Measurements from ENCODE around the genes COL4A6, AMMECR1, CAPN6, TRPC5OS and SLC6A14.

DNA sequence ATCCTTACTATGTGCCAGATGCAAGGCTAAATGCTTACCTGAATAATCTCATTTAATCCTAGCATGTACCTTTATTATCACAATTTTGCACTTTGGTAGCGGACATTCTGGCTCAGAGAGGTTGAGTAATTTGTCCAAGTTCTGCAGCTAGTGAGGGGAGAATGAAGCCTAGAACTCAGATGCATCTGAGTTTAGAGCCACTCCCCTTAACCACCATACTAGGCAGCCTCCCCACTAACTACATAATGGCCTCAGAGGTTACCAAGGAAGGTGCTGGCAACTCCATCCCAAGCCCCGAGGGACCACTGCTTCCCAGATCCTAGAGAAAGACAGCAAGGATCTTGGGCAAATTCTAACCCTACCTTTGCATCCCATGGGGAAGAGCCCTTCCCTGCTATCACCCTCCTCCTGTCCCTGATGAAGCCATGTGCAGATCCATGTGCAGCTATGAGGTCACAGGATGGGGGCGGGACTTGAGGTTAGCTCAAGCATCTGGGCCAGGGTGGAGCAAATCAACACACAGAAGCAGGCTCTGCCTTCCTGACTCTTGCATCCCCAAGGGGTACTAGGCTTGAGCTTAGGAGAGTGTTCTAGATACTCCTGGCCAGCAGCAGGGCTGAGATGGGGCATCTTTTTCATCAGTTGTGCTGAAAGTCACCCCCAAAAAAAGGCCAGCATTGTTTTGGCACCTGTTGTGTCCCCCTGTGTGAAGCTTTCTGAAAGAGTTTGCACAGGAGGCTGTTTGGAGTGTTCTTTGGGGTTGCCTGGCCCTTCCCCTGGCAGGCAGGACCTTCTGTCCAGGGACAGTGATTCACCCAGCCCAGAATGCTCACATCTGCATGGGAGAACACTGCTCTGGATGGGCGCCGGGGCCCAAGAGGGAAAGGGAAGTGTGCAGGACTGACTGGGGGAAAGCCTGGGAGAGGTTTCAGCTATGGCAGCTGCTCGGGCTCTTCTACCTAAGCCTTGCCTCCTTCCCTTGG, 50.7 kb downstream of the PRPS1 start:
- PRO-cap, 4 experiments: peak in 2 of 4 experiments; most common plus-strand start position 823 of the sequence (in 2); most common minus-strand start position 419 of the sequence (in 1)
- RAMPAGE, long total RNA, 2 experiments: start-site peak on the plus strand in 1 of 2 experiments, centred at position 542 of the sequence, 7 reads per replicate
- RRBS: no CpG with 5 or more reads among the region's 6 CpGs

DNA sequence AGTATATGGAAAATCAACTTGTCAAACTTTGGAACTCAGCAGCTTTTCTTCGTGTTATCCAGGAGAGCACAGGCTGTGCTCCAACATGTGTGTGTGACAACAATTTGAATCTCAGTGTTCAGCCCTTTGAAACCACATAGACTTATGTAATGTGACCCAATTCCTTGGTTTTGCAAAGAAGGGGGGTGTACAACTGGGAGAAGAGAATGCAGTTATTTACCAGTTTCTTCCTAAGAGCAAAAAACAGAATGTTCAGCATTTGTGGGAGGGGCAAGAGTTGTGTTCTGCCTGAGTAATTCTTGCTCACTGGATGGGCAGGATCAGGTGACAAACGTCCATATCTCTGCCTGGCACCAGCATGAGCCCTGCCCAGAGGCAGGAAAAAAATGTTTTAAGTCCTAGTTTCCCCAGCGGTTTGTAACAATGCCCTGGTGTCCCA, 72.0 kb downstream of the PRPS1 start:
- PRO-cap, 4 experiments: peak in 2 of 4 experiments; most common plus-strand start position 330 of the sequence (in 2); most common minus-strand start position 120 of the sequence (in 1)
- RAMPAGE, long total RNA, 2 experiments: no peak in any of the 2 experiments
- RRBS: no CpG with 5 or more reads among the region's 3 CpGs

GRCh38 chrX:107714272-107715095, 61.1 kb downstream of the TSC22D3 start:
- PRO-cap, 4 experiments: peak in 1 of 4 experiments; most common plus-strand start chrX:107714556 (in 1); most common minus-strand start chrX:107714412 (in 1)
- RAMPAGE, long total RNA, 2 experiments: no peak in any of the 2 experiments
- RRBS: no CpG with 5 or more reads among the region's 9 CpGs

GRCh38 chrX:107715096-107715394, 60.5 kb downstream of the TSC22D3 start:
- PRO-cap, 4 experiments: peak in 1 of 4 experiments; most common minus-strand start chrX:107715284 (in 1)
- RAMPAGE, long total RNA, 2 experiments: no peak in any of the 2 experiments
- RRBS: no CpG with 5 or more reads among the region's 3 CpGs

GRCh38 chrX:108438111-108438652, at the start of gene COL4A6:
Gene COL4A6 (minus strand): TSS chrX:108438422.
- PRO-cap, 4 experiments: peak in 4 of 4 experiments; most common plus-strand start chrX:108438541 (in 2); most common minus-strand start chrX:108438415 (in 2)
- RAMPAGE, long total RNA, 2 experiments: no peak in any of the 2 experiments
- RRBS: 17% methylated on average over 4 of the region's 16 CpGs

DNA sequence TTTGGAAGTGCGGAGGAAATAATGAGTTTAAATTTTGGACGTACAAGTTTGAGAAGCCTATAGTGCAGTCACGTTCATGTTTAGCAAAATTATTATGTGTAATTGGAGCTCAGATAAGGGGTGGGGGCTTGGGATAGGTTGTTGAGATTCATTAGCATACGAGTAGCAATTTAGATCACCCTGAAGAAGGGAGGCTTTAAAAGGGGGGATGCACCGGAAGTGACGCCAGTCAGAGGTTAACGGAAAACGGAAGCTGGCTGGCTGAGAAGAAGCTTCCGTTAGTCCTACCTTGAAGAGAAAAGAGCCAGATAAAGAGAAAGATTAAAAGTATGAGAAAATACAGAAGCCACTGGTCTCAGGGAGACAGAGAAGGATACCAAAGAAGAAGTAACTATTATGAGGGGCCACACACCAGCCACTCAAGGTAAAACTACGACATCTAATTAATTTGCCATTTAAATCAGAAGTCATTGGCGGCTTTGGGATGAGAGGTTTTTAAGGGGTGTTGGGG, 1.0 kb upstream of the NXT2 start:
- PRO-cap, 4 experiments: no peak in any of the 4 experiments
- RAMPAGE, long total RNA, 2 experiments: no peak in any of the 2 experiments
- RRBS: no CpG with 5 or more reads among the region's 11 CpGs

DNA sequence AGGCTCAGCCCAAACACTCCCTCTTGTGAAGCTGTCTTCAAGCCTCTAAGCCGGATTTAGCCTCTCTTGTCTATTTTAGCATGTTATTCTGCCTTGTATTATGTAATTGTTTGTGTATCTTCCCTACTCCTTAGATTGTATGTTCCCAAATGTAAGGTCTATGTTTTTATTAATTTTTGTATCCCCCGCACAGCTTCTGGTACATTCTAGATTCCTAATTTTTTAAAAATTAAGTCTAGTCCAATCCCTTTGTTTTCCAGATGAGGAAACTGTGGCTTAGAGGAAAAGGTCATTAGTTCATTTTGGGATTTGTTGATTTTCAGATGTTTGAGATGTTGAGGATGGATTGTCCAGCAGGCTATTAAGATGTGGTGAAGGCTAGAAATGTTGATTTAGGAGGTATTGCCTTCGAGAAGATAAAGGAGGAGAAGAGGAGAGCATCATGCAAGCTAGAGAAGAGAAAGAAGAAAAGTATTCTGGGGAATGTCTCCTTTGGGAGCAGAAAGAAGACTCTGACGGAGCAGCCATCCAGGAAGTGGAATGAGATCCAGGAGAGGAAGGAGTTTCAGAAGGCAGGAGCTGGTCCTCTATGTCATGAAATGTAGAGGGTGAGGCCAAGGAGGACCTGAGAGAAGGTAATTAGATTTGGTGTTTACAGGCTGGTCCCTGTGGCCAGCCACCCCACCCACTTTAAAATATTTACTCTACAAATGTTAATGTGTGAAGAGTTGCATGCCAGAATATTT, 17.3 kb downstream of the TMEM164 start:
- PRO-cap, 4 experiments: no peak in any of the 4 experiments
- RAMPAGE, long total RNA, 2 experiments: no peak in any of the 2 experiments
- RRBS: no CpG with 5 or more reads among the region's 4 CpGs

- PRO-cap, 4 experiments: no peak in any of the 4 experiments
- RAMPAGE, long total RNA, 2 experiments: no peak in any of the 2 experiments
- RRBS: no CpG with 5 or more reads among the region's 7 CpGs
These were observed 156.2 kb downstream of the TMEM164 start for GRCh38 chrX:110158915-110159628.

GRCh38 chrX:110317646-110318413, at the start of gene AMMECR1:
Gene AMMECR1 (minus strand): TSS chrX:110318085.
- PRO-cap, 4 experiments: peak in 4 of 4 experiments; most common plus-strand start chrX:110318248 (in 1); most common minus-strand start chrX:110318085 (in 2)
- RAMPAGE, long total RNA, 2 experiments: start-site peak on the minus strand in 1 of 2 experiments, at chrX:110317933-110317948 at its widest, 16 reads per replicate
- RRBS: 10% methylated on average over 23 of the region's 82 CpGs

DNA sequence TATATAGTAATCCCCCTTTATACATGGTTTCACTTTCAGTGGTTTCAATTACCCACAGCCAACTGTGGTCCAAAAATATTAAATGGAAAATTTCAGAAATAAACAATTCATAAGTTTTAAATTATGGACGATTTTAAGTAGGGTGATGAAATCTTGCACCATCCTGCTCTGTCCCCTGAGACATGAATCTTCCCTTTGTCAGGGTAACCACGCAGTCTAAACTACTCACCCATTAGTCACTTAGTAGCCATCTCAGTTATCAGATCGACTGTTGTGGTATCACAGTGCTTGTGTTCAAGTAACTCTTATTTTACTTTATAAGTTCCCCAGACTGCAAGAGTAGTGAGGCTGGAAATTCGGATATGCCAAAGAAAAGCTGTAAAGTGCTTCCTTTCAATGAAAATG, 5.4 kb downstream of the GNG5B start:
- PRO-cap, 4 experiments: no peak in any of the 4 experiments
- RAMPAGE, long total RNA, 2 experiments: no peak in any of the 2 experiments
- RRBS: no CpG with 5 or more reads among the region's 4 CpGs

DNA sequence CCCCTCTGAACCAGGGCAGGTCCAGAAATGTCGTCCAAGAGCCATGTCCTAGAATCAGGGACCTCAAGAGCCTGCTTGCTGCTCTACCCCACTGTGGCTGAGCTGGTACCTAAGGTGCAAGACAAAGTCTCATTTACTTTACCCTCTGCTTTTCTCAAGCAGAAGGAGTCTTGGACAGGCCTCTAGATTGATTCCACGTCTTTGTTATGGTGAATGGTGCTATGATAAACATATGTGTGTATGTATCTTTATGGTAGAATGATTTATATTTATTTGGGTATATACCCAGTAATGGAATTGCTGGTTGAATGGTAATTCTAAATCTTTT, 42.5 kb upstream of the TDGF1P3 start:
- PRO-cap, 4 experiments: no peak in any of the 4 experiments
- RAMPAGE, long total RNA, 2 experiments: no peak in any of the 2 experiments
- RRBS: no CpG with 5 or more reads among the region's 2 CpGs

GRCh38 chrX:111098791-111099198, 2.8 kb downstream of the PAK3 start:
- PRO-cap, 4 experiments: no peak in any of the 4 experiments
- RAMPAGE, long total RNA, 2 experiments: no peak in any of the 2 experiments
- RRBS: no CpG with 5 or more reads among the region's 22 CpGs

DNA sequence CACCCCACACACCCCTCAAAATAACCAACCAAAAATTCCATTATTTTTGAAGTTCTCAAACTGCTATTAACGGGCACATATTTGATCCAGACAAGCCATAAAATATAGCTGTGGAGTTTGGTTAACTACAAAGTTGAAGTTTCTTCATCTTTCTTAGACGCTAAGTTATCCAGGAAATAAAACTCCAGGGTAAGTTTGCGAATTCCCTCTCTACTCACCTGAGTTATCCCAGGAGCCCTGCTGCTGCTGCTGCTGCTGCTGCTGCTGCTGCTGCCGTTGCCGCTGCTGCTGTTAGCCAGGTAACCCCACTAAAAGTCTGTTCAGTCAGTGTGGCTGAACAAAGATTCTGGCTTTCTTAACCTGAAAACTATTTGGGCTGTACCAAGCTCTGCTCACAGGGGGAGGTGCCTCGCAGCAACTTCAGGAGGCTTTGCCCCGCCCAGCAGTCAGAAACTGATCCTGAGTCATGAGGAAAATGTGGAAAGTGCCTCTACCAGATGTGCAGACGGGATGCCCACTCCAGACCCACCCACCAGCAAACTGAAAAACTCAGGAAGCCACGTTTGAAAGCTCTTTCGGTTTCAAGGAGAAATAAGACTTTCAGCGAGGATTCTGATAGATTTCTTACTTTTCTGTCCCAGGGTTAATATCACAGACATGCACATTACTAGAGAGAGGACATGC, at the start of gene CAPN6:
TSS of gene CAPN6 (minus strand) at position 331 of the 684 bp plus-strand sequence.
- PRO-cap, 4 experiments: peak in 1 of 4 experiments; most common plus-strand start position 483 of the sequence (in 1); most common minus-strand start position 346 of the sequence (in 1)
- RAMPAGE, long total RNA, 2 experiments: start-site peak on the minus strand in 1 of 2 experiments, centred at position 331 of the sequence, 39 reads per replicate
- RRBS: no CpG with 5 or more reads among the region's 11 CpGs

DNA sequence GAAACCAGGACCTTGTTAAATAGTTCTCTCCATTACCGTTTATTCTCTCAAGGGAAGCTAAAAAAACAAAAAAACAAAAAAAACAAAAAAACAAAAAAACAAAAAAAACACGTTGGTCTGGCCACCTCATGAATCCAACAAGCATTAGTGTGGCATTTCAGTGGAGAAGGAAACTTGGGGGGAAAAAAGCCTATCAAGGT, 62.8 kb upstream of the ALG13 start:
- PRO-cap, 4 experiments: peak in 2 of 4 experiments; most common plus-strand start position 103 of the sequence (in 2)
- RAMPAGE, long total RNA, 2 experiments: no peak in any of the 2 experiments
- RRBS: no CpG with 5 or more reads among the region's 2 CpGs

- PRO-cap, 4 experiments: no peak in any of the 4 experiments
- RAMPAGE, long total RNA, 2 experiments: no peak in any of the 2 experiments
- RRBS: no CpG with 5 or more reads among the region's 1 CpG
These were observed at the start of gene TRPC5OS for GRCh38 chrX:111875936-111876268. Gene TRPC5OS (plus strand): TSS chrX:111876181.

DNA sequence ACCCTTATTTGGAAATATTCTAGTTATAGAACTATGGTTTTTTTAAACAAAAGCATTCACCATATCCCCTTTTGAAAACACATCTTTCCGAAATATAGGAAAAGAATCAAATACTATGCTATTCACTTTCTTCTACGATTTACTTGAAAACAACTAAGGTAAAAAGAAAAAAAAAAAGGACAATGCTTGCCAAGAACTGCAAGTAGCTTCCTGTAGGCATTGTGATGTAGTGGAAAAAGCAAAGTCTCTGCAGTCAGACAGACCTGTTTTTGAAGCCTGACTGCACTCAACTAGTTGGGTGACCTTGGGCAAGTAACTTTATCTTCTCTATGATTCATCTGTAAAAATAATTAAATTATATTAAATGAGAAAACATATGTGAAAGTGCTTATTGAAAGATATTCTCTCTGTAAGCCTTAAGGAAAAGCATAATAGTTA, 100.4 kb upstream of the PLS3 start:
- PRO-cap, 4 experiments: no peak in any of the 4 experiments
- RAMPAGE, long total RNA, 2 experiments: no peak in any of the 2 experiments
- RRBS: no CpG with 5 or more reads among the region's 2 CpGs

DNA sequence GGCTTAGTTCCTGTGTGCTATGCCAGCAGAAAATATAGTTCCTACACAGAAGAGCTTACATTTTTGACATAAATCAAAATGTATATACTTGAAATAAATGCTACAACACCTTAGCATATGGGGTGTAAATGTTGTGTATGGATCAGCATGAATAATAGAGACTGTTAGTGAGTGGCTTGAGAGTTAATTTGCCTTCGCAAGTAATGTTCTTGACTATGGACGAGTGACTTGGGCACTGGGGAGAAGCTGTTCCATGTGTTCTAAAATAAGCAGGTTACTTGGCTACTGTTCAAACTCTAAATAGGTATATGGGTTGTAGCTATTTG, 32.0 kb downstream of the PLS3 start:
- PRO-cap, 4 experiments: no peak in any of the 4 experiments
- RAMPAGE, long total RNA, 2 experiments: no peak in any of the 2 experiments
- RRBS: no CpG with 5 or more reads among the region's 2 CpGs

DNA sequence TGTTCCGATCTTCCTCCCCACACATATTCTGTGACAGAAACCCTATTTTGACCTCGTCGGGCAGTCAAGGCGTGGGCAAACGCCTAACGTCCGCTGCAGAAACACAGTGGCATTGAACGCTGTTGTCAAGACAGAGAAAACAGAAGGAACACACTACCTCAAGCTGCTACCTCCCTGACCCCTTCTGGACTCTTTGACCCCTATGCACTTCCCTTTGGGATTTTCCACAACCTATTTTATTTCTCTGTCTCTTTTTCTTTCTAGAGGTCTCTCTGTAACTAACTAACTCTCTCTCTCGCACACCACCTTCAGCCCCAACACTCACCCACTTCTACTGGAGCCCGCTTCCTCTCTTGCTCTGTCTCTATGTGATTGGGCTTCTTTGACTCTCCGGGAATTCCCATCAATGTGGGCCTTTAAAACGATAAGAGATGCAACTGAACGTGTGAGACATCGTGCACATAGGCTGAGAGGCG, 219.5 kb upstream of the AGTR2 start:
- PRO-cap, 4 experiments: no peak in any of the 4 experiments
- RAMPAGE, long total RNA, 2 experiments: no peak in any of the 2 experiments
- RRBS: no CpG with 5 or more reads among the region's 15 CpGs

GRCh38 chrX:115968065-115969360, 202.0 kb upstream of the AGTR2 start:
- PRO-cap, 4 experiments: peak in 4 of 4 experiments; most common plus-strand start chrX:115968586 (in 2); most common minus-strand start chrX:115968525 (in 3)
- RAMPAGE, long total RNA, 2 experiments: start-site peak on the minus strand in 1 of 2 experiments, at chrX:115969102-115969146 at its widest, 47 reads per replicate
- RRBS: 20% methylated on average over 11 of the region's 57 CpGs

- PRO-cap, 4 experiments: no peak in any of the 4 experiments
- RAMPAGE, long total RNA, 2 experiments: no peak in any of the 2 experiments
- RRBS: no CpG with 5 or more reads among the region's 10 CpGs
These were observed at the start of gene SLC6A14 for GRCh38 chrX:116436218-116436883. Gene SLC6A14 (plus strand): TSS chrX:116436606.

Measured in uterus (tissue), 7 donors.